Breast (tissue), 4 donors: ENCODE results near the genes FAIM, FOXL2, PRR23A and PRR23B.

GRCh38 chr3:134486892-134487094, 936 bp downstream of the CEP63 start:
- PRO-cap, 3 experiments, result no peak in any of the 3 experiments
- RRBS, result no CpG with 5 or more reads among the region's 5 CpGs

DNA sequence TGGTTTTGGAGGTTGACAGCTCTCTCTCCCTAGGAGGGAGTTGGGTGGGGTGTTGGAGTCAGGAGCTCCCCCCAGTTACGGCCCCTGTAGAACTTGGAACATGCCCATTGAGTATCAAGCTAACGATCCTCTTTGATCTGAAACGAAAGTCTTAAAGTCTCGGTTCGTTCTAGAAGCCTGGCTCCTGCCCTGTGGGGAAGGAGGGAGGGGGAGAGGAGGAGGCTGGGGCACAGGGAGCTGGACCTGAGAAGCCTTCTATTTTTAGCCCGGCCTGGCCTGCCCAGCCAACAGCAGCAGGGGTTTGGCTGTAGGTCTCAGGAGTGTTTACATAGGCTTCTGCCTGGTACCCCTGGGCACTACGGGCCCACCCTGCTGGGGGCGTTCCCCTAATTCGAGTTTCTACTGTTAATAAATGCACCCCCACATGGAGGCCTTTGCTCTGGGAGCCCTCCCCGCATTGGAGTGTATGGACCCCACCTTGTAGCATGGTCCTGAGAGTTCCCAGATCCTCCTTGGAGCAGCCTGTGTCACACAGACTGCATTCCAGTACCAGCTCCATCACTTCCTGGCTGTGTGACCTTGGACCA, 824 bp upstream of the KY start:
- PRO-cap, 3 experiments, result no peak in any of the 3 experiments
- RRBS, result no CpG with 5 or more reads among the region's 10 CpGs

DNA sequence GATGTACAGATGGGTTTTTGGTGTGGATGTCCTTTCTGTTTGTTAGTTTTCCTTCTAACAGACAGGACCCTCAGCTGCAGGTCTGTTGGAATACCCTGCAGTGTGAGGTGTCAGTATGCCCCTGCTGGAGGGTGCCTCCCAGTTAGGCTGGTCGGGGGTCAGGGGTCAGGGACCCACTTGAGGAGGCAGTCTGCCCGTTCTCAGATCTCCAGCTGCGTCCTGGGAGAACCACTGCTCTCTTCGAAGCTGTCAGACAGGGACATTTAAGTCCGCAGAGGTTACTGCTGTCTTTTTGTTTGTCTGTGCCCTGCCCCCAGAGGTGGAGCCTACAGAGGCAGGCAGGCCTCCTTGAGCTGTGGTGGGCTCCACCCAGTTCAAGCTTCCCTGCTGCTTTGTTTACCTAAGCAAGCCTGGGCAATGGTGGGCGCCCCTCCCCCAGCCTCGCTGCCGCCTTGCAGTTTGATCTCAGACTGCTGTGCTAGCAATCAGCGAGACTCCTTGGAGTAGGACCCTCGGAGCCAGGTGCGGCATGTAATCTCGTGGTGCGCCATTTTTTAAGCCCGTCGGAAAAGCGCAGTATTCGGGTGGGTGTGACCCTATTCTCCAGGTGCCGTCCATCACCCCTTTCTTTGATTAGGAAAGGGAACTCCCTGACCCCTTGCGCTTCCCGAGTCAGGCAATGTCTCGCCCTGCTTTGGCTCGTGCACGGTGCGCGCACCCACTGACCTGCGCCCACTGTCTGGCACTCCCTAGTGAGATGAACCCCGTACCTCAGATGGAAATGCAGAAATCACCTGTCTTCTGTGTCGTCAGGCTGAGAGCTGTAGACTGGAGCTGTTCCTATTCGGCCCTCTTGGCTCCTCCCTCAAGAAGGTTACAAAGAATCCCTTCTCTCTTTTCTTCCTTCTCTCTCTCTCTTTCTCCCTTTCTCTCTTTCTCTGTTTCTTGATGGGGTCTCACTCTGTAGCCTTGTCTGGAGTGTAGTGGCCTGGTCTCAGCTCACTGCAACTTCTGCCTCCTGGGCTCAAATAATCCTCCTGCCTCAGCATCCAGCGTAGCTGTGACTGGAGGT, 235.7 kb downstream of the EPHB1 start:
- PRO-cap, 3 experiments, result no peak in any of the 3 experiments
- RRBS, result no CpG with 5 or more reads among the region's 30 CpGs

- PRO-cap, 3 experiments, result no peak in any of the 3 experiments
- RRBS, result no CpG with 5 or more reads among the region's 3 CpGs
Observed at GRCh38 chr3:135143305-135144102, 348.4 kb downstream of the EPHB1 start.

DNA sequence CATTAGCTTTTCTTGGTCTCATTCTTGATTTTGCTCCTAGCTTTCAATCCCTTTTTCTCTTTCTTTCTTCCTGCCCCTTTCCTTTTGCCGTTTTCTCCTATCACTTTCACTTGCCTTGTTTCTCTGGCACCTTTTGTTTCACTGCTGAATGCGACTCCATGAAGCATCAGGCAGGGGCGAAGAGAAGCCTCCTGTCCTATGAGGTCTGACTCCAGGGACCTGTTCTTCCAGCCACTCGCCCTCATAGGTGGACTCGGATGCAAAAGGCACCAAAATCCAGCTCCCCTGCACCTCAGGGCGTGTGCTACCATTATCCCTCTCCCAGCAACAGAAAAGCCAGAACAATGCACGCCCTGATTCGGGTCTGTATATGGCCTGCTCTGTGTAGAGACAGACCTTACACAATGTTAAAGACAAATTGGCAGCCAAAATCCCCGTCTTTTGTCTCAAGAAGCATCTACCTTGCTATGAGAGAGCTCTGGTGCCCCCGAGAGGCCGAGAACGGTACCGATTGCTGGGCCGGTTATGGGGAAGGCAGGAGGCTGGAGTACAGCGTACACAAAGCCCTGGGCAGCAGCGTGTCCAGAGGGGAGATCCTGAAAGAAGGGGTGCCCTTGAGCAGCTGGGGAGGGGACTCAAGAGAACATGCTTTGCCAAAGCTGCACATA, 461.8 kb upstream of the PPP2R3A start:
- PRO-cap, 3 experiments, result no peak in any of the 3 experiments
- RRBS, result no CpG with 5 or more reads among the region's 16 CpGs

DNA sequence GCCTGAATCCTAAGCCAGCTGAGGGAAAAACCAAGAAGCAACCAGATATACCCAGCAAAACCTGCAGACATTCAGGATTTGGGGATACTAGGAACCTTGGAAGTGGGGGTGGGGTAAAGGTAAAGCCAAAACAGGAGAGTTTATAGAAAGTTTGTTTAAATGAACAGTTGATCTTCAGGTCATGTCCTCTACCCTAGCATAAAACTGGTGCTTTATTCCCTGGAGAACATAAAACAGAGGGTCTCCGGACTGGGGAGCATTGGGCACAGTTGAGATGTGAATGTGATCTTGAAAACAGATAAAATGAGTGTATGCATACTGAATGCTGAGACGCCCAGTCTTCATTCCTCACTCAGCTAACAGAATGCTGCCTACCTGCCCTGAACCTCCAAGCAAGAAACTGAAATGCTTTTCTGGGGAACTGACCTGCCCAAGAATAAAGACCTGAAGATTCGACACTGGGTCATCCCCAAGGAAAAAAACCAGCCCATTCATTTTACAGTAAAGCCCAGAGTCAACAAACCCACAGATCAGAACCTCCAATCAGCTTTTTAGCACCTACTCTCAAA, 97.3 kb downstream of the MSL2 start:
- PRO-cap, 3 experiments, result no peak in any of the 3 experiments
- RRBS, result no CpG with 5 or more reads among the region's 3 CpGs

DNA sequence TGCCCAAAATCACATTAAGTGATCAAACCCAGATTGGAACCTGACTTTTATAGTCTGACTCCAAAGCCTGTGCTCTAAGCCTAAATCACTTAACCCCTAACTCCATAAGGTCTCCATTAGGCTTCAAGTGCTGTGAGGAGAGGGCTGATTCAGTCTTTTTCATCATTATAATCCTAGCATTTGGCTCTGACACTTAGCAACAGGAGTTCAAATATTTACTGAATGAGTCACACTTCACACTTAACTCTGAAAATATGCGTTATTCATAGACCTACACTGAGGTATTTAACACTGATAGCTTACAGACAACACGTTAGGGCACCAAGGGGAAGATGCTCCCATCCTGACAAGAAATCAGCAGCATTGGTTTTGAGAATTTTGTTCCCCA, 53.6 kb downstream of the MSL2 start:
- PRO-cap, 3 experiments, result no peak in any of the 3 experiments
- RRBS, result no CpG with 5 or more reads among the region's 2 CpGs

GRCh38 chr3:136144931-136146090, 50.8 kb downstream of the MSL2 start:
- PRO-cap, 3 experiments, result no peak in any of the 3 experiments
- RRBS, result no CpG with 5 or more reads among the region's 9 CpGs

- PRO-cap, 3 experiments, result no peak in any of the 3 experiments
- RRBS, result no CpG with 5 or more reads among the region's 2 CpGs
Observed at GRCh38 chr3:136630678-136631187, 121.4 kb downstream of the STAG1 start.

DNA sequence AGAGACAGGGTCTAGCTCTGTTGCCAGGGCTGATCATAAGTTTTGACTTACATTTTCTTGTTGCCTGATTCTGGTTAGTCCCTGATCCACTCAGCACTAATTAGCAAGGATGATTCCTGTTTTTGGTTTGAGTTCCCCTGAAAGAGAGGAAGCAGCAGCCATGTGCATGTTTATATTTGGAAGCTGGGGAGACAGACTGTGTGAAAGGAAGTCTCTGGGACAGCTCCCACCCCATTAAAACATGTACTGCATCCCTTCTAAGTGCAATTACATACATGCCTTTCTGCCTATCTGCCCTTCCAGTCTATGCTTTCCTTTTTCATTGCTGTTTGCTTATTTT, 3.6 kb upstream of the NCK1 start:
- PRO-cap, 3 experiments, result no peak in any of the 3 experiments

DNA sequence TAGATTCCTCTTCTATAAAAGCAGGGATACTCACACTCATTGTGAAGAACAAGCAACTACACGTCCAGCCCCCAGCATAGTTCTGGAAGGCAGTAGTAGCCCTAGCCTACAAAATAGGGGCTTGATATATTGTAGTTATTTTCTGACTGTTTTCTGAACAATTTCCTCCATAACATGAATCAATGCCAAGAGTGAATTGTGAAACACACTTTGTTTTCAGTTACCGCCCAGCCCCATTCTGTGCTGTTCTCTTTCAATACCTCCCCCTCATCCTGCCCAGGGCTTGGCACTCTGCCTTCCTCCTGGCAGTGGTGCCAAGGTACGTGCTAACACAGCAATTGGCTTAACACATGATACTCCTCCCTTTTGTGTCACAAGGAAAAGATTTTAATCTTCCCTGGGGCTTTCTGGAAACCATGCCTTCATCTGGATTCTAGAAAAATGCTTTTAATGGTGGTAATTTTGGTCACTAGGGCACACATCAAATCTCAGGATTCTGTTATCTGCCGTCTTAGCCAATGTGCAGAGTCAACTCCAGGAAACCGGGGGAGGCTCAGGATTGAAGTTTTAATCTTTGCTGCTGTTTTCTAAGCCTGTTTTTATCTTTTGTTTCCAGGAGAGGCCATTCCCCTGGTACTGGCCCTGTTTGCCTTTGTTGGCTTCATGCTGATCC, 37.2 kb downstream of the IL20RB start:
- PRO-cap, 3 experiments, result no peak in any of the 3 experiments
- RRBS, result no CpG with 5 or more reads among the region's 5 CpGs

GRCh38 chr3:138186993-138187117, 246 bp upstream of the ARMC8 start:
- PRO-cap, 3 experiments, result no peak in any of the 3 experiments
- RRBS, result 0% methylated on average over 3 of the region's 6 CpGs

GRCh38 chr3:138608414-138609147, at the start of gene FAIM:
FAIM (plus strand) TSS chr3:138608771.
- PRO-cap, 3 experiments, result peak in 3 of 3 experiments; most common plus-strand start chr3:138608771 (in 2); most common minus-strand start chr3:138608823 (in 3)
- RRBS, result 2% methylated on average over 31 of the region's 69 CpGs

DNA sequence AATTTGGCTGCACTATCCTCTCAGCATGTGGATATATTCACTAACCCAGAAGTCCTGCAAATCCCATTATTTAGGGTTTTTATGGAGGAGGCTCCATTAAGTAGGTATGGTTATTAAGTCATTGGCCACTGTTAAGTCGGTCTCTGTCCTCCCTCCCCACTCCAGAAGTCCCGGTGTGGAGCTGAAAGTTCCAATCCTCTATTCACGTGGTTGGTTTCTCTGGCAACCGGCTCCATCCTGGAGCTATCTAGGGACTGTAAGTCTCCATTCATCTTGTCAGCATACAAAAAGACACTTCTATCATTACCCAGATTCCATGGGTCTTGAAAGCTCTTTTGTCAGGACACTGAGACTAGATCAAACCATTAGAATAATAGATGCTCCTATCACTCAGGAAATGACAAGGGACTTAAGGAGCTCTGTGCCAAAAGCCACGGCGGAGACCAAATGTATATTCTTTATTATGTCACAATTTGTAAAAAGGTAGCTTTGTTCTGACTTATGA, 110.3 kb downstream of the PIK3CB start:
- PRO-cap, 3 experiments, result no peak in any of the 3 experiments
- RRBS, result 82% methylated on average over 2 of the region's 6 CpGs

DNA sequence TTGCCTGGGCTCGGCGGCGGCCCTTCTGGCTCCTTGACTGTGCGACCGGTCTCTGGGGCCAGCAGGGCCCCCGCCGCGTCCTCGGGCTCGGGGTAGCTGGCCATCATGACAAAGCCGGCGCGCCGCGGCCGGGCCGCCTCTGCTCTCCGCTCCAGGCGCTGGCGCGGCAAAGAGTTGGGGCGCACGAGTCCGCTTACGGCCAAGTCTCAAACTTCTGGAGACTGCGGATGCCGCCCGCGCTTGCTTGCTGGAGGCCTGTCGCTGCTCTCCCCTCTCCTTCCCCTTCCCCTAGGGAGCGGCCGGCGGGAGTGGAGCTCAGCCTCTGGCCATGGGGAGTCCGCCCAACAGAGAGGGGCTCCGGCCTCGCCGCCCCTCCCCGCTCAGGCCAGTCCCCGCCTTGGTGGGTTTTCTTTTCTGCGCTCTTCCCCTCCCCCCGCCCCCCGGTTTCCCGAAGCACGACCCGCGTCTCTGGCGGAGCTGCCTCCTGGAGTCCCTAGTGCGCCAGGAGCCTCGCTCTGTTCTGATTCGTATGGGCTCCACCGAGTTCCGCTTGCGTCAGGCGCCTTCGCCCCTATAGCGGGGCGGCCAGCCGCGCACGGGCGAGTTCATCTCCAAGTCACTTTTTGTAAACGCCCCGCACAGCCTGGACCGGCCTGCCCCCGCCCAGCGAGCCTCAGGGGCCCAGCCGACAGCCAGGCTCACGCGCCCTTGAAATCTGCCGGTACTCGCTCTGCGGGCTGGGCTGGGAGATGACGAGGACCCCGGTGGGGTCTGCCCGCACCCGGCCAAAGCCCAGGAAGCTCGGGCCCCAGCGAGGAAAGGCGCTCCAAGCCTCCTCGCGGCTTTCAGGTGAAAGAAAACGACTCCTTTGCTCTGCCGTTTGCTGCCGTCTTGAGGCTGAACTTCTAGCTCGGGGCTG, at the start of gene FOXL2:
FOXL2 (minus strand) TSS at position 522 of the 919 bp plus-strand sequence.
- PRO-cap, 3 experiments, result peak in 1 of 3 experiments; most common minus-strand start position 470 of the sequence (in 1)
- RRBS, result 5% methylated on average over 31 of the region's 85 CpGs

DNA sequence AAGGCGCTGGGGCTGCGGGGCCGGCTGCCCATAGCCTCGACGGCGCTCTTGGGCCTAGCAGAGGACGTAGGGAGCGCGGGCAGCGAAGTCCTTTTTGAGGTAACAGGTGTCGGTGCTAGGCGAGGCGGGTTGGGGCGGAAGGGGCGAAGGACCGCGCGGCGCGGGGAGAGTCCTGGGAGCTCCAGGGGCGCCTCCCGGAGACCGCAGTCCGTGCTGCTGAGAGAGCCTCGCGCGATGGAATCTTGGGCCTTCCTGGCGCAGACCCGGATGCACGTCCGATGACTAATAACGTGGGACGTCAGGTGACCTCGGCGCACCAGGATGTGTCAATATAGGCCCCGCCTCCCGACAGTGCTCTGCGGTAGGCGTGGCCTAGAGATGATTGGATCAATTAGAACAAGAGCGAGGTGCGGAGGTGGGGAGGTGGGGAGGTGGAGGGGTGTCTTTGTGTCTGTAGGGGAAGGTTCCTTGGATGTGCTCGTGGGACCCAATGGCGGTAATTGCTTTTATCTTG, at the start of gene PRR23A:
PRR23A (minus strand) TSS at position 32 of the 514 bp plus-strand sequence.
- PRO-cap, 3 experiments, result no peak in any of the 3 experiments
- RRBS, result 63% methylated on average over 4 of the region's 43 CpGs

DNA sequence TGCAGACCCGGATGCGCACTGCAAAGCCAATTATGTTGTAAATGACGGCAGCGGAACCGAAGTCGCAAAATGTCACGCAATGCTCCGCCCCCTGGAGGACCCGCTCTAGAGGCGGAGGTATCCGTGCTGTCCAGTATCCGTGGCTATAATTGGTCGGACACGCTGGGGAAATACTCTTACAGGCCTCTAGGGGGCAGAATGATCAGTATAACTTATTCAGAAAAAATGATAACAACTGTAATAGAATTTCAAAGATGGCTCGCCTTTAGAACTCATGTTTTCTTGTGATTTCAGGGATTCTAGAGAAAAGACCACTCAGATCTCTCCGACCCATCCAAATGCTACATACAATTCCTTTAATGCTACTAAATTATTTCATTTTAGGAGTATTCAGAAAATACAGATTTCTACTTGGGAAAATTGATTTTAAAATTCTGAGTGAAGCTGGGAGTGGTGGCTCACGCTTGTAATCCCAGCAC, at the start of gene PRR23B:
PRR23B (minus strand) TSS at position 7 of the 479 bp plus-strand sequence.
- PRO-cap, 3 experiments, result no peak in any of the 3 experiments
- RRBS, result 47% methylated on average over 1 of the region's 17 CpGs

DNA sequence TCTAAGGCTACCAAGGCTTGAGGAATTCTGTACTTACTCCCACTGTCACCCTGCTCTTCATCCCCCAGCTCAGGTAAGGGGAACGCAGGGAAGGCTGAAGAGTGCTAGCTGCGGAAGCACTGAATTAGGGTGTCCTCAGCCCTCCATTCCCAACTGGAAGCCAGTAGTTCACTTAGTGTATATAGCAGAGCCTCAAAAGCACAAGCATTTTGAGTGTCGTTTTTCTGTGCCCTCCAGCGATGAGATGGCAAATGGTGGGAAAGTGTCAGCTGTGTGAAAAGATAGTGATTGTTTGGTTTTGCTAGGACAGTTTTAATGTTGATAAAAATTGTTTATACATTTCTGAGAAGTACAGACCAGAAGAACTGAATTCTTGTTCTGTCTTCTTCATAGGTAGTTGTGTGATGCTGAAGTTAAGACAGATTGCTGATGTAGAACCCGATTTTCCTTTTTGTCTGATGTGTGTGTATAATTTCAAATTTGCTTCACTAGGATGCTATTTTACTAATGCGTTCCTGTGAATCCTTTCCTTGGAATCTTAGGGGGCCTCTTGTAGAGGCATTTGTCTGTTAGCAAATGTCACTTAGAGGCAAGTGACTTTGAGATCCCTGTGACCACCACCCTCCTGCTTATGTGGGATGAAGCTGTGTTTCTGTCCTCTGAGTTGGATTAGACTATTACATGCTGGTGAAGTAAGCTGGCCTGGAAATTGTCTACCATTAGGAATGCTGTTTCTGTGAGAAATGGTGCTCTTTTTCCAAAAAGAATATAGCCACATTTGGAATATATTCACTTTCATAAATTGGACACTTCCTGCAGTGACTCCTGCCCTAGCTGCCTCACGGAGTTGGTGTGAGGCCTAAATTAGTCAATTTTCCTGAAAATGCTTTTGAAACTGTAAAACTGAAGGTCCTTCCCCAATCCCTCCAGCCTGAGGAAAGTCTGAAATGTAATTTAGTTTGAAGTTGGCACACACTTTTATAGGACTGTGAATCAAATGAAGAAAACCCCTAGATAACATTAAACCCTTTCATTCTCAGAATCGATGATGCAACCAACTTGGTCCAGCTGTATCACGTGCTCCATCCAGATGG, 11.2 kb downstream of the MRPS22 start:
- PRO-cap, 3 experiments, result no peak in any of the 3 experiments
- RRBS, result no CpG with 5 or more reads among the region's 9 CpGs

GRCh38 chr3:139373116-139373515, 16.3 kb downstream of the COPB2 start:
- PRO-cap, 3 experiments, result no peak in any of the 3 experiments
- RRBS, result no CpG with 5 or more reads among the region's 2 CpGs

DNA sequence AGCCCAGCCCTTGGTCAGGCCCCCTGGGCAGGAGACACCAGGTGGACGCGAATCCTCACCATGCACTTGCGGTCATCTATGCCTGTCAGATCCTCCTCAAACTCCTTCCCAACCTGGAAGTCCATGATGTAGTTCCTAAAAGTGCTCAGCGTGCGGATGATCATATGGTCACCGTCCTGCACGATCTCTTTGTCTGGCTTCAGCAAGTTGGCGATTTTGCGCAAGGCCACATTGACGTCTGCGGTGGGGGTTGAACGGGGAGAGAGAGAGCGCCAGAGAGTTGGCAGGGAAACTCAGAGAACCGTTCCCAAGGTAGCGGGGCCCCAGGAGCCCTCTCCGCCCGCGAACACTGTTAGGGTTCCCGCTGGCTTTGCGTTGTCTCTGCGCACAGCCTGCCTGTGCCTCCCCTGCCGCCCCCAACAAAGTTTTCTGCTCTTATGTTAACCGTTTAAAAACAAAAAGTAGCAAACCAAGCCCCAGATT, 779 bp downstream of the RBP1 start:
- PRO-cap, 3 experiments, result no peak in any of the 3 experiments
- RRBS, result no CpG with 5 or more reads among the region's 23 CpGs